WTC11 (cell line): Measurements from ENCODE around the genes FCRLB and RGS5.

- PRO-cap: no peak
Observed at GRCh38 chr1:161721263-161722364, at the start of gene FCRLB. Gene FCRLB (plus strand): TSS chr1:161721544.

GRCh38 chr1:161983714-161984280, 39.9 kb downstream of the OLFML2B start:
- PRO-cap: no peak

GRCh38 chr1:162017320-162017881, 6.3 kb downstream of the OLFML2B start:
- PRO-cap: no peak

DNA sequence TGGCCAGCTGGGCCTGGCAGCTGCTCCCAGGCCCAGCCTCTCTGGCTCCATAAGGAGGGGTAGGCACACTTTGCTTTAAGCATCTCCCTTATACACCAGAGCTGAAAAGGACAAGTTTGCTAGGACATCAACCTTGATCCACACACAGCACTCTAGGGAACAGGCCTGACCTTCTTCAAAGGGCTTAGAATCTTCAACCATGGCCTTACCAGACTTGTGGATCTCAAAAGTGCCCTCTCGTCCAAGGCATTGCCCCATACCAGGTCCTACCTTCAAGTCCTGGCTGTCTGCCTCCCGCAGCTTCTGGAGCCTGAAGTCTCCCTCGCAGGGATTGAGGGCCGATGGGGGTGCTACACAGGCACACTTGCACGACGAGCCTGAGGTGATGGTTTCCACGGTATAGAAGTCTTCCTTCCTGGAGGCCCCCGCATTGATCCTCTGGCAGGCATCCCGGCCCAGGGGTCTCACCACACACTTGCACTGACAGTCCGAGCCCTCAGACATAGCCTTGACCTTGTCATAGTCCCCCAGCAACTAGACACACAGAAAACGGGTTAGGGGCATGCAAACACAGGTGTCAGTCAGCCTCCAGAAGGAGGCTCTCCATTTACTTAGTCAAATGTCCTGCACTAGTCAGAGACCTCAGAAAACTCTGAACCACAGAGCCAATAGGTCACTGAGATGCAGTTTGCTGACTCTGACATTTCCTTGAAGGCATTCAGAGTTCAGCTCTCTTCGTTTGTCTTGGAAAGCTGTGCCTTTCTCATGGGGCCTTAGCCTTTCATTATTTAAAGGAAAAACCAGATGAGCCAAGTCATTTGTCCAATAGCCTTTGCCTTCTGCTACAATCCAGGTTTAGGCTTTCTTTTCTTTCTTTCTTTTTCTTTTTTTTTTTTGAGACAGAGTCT, 3.8 kb downstream of the OLFML2B start:
- PRO-cap: no peak

GRCh38 chr1:162088594-162088907, 19.1 kb downstream of the NOS1AP start:
- PRO-cap: no peak

- PRO-cap: bidirectional peak, plus-strand start at chr1:162145612, minus-strand start at chr1:162145405
Observed at GRCh38 chr1:162145329-162145950, 75.9 kb downstream of the NOS1AP start.

DNA sequence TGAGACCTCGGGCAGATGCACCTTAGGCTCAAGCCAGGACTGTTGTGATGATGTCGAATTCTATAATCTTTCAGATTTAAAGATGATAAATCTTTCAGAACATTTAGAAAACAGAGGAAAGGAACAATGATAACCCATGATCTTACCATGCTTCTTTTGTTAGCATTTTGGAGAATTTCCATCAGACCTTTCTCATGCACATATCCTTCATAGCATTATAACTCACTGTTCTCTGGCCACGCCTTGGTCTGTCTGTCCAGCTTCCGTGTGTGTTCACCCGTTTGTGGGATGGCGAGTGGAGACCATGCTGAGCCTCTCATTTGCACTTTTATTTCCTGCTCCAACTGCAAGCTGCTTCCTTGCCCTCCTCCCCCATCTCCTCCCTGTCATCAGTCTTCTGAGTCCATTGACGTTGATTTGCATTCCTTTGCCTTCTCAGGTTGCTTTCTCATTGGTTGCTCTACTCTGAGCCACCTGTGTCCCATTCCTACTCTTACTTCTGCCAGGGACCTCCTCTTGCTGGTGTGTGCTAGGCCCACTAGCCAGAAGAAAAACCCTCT, 146.3 kb downstream of the NOS1AP start:
- PRO-cap: no peak

DNA sequence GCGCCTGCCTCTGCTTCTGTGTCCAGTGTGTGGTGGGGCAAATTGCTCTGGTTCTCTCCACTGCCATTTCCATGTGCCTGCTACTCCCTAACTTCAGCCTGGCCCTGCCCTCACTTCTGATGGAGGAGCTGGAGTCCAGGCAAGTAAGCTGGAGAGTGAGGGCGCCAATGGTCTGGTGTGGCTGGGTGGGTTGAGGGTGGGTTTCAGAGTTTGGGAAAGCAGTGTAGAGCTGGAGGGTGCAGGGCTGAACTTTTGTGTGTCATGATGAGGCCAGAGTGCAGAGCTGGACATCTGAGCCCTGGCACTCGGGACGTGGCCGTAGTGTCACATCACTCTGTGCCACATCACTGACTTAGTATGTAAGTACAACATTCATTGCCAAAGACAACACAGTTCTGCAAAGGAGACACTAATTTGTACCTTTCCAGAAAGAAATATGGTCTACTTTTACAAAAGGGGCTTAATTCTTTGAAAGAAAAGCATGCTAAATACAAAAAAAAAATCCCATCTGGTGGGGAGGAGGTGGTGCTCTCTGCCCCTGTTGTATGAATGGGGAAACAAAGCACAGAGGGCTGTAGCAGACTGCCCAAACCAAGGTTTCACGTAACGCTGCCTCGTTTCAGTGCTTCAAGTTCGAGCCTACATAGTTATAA, 15.7 kb downstream of the SPATA46 start:
- PRO-cap: no peak

DNA sequence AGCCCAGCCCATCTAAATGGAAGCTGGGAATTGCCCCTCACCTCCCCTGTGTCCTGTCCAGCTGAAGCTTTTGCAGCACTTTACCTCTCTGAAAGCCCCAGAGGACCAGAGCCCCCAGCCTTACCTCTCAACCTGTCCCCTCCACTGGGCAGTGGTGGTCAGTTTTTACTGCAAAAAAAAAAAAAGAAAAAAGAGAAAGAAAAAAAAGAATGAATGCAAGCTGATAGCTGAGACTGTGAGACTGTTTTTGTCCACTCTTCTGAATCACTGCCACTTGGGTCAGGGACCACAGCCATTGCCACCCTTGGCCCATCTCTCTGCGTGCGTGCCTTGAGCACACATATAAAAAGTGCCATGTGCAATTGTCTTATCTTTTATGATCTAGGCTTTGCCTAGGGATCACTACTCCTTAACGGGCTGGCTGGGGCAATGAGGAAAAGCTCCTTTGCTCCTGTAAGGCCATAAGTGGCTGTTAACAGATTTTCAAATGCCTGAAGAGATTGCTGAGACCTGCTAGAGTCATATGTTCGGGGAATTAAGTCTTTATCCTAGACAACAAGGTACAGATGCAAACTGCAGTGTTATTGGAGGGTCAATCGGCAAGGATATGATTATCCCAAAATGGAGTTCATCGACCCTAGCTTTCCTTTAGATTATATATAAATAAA, 8.3 kb downstream of the SPATA46 start:
- PRO-cap: no peak

- PRO-cap: no peak
Observed at GRCh38 chr1:162499972-162500365, 2.4 kb downstream of the UHMK1 start.

DNA sequence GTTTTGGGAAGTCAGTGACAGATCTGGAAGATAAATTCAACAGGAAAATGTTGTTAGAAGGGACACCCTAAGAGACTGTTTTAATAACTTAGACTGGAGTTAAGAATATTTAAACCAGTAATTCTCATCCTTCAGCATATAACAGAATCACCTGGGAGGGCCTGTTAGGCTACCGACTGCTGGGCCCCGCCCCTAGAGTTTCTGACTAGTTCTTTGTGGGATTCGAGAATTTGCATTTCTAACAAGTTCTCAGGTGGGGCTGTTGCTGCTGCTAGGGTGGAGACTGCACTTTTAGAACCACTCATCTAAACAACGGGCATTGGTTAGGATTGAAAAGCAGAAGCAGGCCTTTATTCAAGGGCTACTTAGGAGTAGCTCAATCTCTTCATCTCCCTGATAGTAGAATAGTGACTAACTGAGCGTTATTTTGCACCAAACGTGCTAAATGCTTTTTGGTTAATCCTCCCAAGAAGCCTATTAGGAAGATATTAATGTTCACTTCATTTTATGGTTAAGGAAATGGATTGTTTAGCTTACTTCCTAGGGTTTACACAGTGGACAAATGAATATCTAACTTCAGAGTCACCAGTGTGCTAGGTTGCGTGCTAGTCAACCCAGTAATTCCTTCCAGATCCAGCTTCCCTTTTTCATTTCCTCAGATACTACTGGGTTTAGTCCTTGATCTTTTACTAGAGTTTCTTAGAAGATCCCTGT, 31.1 kb upstream of the UAP1 start:
- PRO-cap: no peak

- PRO-cap: no peak
Observed at GRCh38 chr1:162552158-162552804, 9.2 kb upstream of the UAP1 start.

DNA sequence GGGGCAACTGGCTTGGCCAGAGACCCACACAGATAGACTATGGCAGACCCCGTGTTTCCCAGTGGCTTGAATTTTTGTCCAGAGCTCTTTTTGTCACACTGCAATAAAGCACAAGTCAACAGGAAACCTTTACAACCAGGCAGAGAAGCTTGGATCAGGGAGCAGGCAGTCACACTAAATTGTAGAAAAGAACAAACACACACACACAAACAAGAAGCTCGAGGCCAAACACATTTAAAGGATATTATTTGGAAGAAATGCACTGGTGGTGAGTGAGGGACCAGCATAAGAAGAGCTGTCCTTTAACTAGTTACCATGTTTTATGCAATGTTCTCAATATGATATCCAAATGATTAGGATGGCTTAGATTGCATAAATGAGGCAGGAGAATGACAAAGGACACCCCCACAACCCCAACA, 35.1 kb downstream of the DDR2 start:
- PRO-cap: no peak

- PRO-cap: no peak
Observed at GRCh38 chr1:162784808-162785163, 5.7 kb upstream of the HSD17B7 start.

DNA sequence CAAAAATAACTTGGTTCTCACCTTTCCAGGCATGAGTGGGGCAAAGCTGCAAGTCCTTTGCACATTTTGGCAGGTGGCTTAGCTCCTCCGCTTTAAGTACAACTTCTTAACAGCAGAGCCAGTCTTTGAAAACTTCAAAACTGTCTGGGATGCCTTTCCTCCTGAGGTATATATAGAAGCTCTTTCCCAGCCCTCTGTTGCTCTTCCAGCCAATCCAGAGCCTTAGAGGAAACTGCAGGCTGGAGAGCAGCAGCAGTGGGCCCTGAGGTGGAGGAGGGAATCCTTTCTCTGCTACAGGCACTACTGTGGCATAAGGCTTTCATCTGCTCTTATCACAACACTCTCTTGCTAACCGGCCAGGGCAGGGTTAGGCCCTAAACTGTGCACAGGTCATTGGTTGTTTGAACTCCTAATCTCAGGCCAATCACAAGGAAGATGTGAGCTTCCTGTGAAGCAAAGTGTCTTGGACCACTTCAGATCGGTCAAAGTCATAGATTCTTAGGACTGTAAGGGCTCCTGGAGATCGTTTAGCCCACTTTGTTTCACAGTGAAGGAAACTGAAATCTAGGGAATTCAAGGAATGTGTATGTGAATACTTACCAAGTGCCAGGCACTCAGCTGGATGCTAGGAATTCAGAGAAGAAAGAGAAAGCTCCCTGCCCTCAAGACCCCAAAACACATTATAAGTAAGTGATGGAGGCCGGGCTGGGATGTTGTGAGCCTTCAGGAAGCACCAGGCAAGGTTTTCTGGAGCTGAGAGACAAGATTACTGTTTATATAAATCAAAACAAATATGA, at the start of gene RGS5:
Gene RGS5 (minus strand): TSS at position 146 of the 797 bp plus-strand sequence.
- PRO-cap: bidirectional peak, plus-strand start at position 673 of the sequence, minus-strand start at position 508 of the sequence

- PRO-cap: no peak
Observed at GRCh38 chr1:163231382-163231909, 28.7 kb upstream of the RGS5 start.

GRCh38 chr1:164560148-164560568, 1.2 kb downstream of the PBX1 start:
- PRO-cap: no peak

GRCh38 chr1:164598218-164599233, 39.5 kb downstream of the PBX1 start:
- PRO-cap: no peak

- PRO-cap: bidirectional peak, plus-strand start at chr1:164602260, minus-strand start at chr1:164602124
Observed at GRCh38 chr1:164601119-164602483, 42.6 kb downstream of the PBX1 start.

- PRO-cap: no peak
Observed at GRCh38 chr1:164609785-164610517, 51.0 kb downstream of the PBX1 start.